Fibroblast of villous mesenchyme (primary cell): ENCODE measurements around a stretch of chr2.

- CAGE, long polyA plus RNA: no peak
Observed at GRCh38 chr2:144513457-144514092, 6.3 kb downstream of the ZEB2 start.

DNA sequence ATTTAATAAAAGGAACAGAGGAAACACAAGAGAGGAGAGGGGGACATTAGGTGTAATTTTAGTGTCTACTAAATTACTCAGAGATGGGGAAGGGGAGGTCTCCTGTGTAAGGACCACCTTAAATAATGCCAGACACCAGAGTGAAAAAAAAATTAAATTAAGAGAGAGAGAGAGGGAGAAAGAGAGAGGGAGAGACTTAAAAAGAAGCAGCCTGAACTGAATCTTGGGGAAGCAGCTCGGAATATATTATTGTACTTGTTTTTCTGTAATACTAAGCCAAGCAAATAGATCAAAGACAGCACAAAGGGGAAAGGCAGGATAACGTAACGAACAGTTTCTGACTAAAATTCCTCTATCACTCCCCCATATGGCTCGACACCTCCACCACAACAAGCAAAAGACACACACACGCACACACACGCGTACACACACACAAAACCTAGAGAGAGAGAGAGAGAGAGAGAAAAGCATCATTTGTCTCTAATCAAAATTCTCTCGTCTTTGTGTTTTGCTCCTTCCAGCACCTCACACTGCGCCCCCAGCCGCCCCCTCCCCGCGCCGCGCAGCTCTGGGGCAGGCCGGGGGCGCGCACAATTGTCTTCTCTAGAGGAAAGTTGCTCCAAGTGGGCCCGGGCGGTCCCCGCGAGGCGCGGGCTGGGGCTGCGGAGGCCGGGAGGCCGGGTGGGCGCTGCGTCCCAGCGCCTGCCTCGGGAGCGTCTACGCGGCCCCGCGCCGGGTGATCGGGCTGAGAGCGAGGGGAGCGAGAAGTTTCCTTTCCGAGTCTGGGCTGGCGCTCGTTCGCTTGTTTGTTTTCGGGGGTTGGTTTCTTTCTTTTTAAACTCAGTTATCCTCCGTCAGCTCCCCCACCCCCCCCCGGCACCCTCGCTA is 4.3 kb downstream of the ZEB2 start:
- CAGE, long polyA plus RNA: no peak

DNA sequence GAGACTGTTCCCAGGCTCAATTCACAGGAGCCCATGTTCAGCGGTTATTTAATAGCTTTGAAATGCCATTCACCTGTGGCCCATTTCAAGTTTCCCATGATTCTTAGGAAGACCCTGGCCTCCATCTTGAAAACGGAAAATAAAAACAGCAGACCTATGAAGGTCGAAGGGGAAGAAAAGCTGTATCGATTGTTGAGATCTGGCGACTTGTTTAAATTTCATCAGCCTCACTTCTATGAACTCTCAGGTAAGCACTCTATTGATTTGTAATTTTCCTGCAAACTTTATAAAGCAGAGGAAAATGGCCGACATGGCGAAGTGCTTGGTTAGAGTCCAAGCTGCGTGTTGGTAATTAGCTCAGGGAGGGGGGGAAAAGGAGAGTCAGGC is 147.9 kb upstream of the ZEB2 start:
- CAGE, long polyA plus RNA: no peak

GRCh38 chr2:144702014-144702514 is 182.1 kb upstream of the ZEB2 start:
- CAGE, long polyA plus RNA: no peak

DNA sequence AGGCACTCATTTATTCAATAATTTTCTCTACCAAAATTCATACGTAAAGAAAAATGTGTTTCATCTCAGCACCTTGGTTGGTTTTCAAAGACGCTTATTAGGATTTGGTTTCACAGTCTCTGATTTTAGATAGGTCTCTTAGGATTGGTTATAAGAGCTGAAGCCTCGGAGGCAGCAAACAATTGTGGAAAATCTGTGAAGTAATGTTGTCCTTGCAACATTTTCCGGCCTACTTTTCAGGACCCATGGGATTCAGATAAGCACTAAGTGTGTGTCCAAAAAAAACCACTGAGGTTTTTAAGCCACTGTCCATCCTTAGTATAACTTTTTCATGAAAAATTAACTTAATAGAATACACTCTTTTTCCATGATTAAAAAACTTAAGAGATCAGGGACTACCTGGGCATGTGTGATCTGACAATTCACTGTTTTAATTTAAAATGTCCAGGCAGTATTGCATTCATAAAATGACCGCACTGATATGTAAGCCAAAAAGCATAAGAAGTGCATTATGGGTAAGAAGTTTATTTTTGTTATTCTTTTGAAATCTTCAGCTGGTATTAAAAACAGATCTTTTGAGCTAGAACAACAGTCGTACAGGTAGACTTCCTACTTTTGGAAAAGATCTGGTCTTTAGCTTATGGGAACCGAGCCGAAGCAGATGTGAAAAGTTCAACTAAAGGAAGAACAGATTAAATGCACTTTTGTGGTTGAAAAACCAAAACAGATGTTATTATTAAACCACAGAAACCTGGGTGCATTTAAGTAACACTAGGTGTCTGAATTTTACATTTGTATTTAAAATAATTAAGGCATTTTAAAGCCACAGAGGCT is 479.3 kb upstream of the ZEB2 start:
- CAGE, long polyA plus RNA: no peak

- CAGE, long polyA plus RNA: no peak
Observed at GRCh38 chr2:147844107-147844401, 775 bp upstream of the ACVR2A start.

DNA sequence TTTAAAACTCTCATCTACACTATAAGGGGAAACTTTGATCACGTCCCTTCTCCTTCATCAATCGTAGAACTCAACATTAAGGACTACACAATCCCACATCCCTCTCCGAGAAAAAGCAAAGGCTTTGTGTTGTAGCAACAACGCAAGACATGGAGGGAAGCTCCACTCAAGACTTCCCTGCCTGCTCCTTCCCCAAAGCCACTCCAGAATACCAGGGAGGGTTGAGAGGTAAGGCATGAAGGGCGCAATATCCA is 653 bp downstream of the ORC4 start:
- CAGE, long polyA plus RNA: no peak

DNA sequence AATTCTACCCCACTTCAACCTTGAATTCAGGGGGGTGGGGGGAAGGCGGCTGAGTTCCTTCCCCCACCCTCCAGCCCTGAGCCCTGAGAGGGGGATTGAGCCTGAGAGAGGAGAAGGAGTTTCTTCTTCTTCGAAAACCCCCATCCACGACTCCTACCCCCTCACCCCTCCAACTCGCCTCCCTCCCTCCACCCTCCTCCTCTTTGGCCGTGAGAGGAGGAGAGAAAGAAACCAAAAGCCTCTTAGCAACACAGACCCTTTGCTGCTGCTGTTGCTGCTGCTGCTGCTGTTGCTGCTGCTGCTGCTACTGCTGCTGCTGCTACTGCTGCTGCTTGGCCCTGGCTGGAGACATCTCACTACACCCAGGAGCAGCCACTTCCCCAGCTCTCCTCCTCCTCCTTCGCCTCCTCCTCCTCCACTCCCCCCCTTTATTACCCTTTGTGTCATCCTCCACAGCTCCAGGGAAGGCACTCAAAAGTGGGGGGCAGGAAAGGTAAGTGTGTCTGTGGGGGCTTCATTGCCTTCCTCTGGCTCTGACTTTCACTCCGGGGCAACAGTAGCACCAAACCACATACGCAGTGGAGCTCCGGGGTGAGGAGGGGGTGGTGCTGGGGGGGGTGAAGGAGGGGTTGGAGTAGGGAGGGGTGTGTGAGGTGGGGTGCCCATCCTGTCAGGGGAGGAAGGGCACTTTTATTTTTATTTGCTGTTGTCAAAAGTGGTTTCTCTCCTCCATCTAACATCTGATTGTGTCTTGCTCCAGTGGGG is 483 bp downstream of the MBD5 start:
- CAGE, long polyA plus RNA: start-site peak on the minus strand centred at position 340 of the sequence, 64 bp wide, 117 and 41 reads in 2 replicates

GRCh38 chr2:148097603-148098571 is 77.0 kb downstream of the MBD5 start:
- CAGE, long polyA plus RNA: no peak

- CAGE, long polyA plus RNA: no peak
Observed at GRCh38 chr2:148261715-148262341, 240.9 kb downstream of the MBD5 start.

DNA sequence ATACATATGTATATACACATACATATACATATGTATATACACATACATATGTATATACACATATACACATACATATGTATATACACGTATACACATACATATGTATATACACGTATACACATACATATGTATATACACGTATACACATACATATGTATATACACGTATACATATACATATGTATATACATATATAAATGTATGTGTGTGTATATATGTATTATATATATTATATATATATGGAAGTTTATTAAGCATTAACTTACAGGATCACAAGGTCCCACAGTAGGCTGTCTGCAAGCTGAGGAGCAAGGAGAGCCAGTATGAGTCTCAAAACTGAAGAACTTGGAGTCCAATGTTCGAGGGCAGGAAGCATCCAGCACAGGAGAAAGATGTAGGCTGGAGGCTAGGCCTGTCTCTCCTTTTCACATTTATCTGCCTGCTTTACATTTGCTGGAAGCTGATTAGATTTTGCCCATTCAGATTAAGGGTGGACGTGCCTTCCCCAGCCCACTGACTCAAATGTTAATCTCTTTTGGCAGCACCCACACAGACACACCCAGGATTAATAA is 299.0 kb upstream of the EPC2 start:
- CAGE, long polyA plus RNA: no peak

GRCh38 chr2:148877324-148877925 is 2.4 kb downstream of the KIF5C start:
- CAGE, long polyA plus RNA: no peak

DNA sequence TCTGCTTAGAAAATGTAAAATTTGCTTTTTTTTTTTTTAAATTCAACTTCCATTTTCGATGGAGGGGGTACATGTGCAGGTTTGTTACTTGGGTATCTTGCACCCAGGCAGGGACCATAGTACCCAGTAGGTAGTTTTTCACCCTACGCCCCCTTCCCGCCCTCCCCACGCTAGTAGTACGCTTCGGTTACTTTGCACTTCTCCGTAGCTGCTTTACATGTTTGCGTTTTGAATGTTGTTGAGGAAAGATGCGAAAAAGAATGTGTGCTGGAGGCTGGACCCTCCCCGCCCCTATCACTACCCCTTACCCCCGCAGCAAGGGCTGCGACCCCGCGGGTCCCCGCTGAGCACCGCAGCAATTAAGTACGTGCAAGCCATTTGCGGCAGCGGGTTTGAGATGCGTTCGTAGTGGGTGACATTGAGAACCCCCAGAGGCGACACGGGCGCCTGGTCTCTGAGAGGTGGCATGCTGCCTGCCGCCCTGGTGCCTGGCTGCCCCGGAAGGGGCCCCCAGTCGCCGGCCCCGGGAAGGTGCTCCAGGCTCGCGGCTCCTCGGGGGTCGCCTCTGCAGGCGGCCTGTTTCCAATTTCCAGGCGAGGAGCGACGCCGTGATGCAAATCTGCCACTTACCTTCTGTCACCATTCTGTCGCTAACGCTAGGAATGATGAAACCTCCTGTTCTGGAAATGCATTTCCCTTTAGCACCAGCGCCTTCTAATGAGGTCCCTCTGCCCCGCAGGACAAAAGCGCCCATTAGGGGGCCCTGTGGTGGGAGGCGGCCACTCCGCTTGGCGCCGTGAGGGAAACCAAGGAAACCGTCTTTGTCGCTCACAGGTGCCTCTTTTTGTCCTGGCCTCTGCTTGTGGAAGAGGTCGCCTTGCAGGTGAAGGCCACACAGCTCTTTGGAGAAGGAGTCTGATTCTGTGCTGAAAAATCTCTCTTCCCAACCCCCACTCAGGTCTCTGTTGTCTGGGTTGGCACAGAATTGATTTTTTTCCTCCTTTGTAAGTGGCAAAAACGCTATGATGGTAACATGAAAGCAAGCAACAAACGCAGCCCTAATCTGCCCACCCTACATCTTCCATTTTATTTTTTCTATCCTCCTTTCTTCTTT is 13.0 kb downstream of the KIF5C start:
- CAGE, long polyA plus RNA: no peak

DNA sequence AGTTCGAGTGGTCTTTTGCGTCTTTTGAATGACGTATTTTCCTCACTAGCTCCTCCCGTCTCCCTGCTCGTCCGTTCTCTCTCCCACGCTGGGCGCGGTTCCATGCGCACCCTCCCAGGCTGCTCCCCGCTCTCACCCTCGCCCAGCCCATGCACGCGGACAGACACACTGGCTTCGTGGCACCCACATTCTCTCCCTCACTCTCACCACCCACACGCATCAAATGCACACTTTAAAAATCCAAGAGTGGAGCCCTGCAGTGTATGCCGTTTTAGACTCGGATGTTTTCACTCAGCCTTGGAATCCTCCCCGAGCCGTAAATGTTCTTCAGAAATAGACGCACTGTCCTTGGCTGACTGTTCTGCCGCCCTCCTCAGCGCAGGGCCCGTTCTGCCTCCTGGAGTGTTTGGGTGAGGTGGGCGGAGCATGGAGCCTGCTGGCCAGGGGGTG is 35.6 kb upstream of the LYPD6B start:
- CAGE, long polyA plus RNA: no peak

- CAGE, long polyA plus RNA: no peak
Observed at GRCh38 chr2:149648340-149649320, 61.1 kb upstream of the MMADHC start.

- CAGE, long polyA plus RNA: no peak
Observed at GRCh38 chr2:149767433-149768062, 180.0 kb upstream of the MMADHC start.

DNA sequence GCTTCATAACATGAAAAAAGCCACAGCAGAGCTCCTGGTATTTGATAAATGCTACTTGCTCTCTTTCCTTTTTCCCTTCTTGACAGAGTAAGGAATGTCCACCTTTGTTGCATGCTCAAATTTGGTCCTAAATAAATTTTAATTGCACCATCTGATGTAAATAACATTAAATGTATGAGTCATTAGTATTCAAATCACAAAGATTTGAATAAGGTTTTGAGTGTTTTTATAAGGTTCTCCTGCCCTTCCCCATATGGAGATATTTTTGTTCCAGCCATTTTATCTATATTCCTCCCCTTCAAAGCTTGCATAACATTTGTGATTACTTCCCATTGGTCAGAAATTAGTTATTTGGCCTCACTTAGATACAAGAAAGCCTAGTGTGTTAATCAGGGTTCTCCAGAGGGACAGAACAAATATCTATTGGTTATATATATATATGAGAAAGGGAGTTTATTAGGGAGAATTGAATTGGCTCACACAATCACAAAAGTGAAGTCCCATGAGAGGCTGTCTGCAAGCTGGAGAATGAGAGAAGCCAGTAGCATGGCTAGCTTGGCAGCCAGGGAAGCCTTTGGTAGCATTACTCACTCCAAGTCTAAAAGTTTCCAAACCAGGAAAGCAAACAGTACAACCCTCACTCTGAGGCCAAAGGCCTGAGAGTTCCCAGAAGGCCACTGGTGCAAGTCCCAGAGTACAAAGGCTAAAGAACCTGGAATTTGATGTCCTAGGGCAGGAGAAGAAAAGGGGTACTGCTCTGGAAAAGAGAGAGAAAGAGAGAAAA is 318.5 kb downstream of the RND3 start:
- CAGE, long polyA plus RNA: no peak

- CAGE, long polyA plus RNA: no peak
Observed at GRCh38 chr2:150234721-150235200, 252.7 kb downstream of the RND3 start.

DNA sequence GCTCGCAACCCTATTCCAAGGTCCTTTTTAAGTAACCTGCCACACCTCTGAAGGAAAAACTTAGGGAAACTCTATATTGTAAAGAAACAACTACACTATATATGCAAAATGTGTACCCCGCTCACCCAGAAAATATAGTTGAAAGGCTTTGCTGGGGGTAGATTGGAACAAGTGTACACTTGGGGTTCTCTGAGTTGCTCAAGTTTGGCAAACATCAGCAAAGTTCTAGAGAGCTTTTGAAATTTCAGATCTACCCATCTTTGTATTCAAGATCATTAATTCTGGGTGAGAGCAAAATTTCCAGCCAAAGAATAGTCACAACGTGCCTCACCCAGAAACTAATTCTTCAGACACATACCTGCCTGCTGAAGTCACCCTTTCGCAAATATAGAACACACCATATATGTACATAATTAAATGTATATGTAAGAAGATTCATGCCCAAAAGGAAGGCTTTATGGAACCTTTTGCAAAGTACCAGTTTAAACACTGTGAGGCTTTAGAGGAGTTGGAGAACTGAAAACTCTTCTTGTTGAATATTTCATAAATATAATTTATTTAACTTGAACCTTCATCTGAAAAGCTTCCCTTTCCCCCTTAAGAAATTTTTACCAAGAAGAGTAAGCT is 8.4 kb downstream of the RND3 start:
- CAGE, long polyA plus RNA: no peak

GRCh38 chr2:150630430-150631108 is 143.1 kb upstream of the RND3 start:
- CAGE, long polyA plus RNA: no peak